ENCODE measurements around a stretch of chr5.

GRCh38 chr5:109709185-109709555 is 19.4 kb downstream of the MAN2A1 start:
- PRO-cap = no peak
- RAMPAGE, long total RNA = no peak

GRCh38 chr5:109796927-109797819 is 107.4 kb downstream of the MAN2A1 start:
- PRO-cap = no peak
- RAMPAGE, long total RNA = no peak

GRCh38 chr5:110109714-110110031 is 419.9 kb downstream of the MAN2A1 start:
- PRO-cap = no peak
- RAMPAGE, long total RNA = no peak

- PRO-cap = no peak
- RAMPAGE, long total RNA = no peak
These were observed 154.0 kb upstream of the TSLP start for GRCh38 chr5:110917416-110918003.

GRCh38 chr5:111232510-111232929 is 8.3 kb downstream of the CAMK4 start:
- PRO-cap = no peak
- RAMPAGE, long total RNA = no peak

GRCh38 chr5:111301981-111302488 is 77.9 kb downstream of the CAMK4 start:
- PRO-cap = no peak
- RAMPAGE, long total RNA = no peak

DNA sequence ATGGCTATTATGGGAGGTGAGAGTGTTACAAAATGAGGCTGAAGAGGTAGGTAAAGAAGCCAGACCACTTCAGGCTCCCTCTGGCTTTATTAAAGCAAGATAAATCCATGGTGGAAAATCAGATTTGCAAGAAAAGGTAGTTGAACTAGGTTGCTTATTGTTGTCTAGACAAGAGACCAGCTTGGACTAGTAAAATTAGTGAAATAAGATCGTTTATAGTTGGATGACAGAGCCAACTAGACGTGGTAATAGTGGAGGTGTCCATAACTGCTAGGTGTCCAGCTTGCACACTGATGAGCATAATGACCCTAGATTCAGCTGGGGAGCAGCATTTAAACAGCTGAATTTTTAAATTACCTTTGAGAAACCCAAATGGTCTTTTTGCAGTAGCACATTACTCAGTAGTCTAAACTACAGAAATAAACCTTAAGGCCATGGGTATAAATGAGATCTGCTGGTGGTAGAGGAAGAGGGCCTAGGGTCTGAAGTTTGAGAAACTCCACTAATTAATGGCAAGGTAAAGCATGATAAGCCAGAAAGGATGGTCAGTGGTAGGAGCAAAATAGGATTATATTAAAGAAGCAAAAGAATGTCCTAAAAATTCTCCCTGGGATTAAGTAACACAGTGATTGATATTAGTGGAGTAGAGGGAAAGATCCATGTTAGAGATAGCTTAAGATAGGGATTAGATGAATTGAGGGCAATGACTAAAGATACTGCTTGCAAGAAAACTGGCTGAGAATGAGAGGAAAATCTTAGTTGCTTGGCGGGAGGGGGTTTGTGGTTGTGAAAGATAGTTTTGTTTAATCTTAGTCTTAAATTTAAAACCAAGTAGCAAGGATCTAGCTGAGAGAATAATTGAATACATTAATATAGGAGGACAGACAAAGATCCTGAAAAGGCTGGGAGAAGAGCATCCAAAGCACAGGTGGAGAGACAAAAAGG is 255.8 kb downstream of the EPB41L4A start:
- PRO-cap = no peak
- RAMPAGE, long total RNA = no peak

- PRO-cap = no peak
- RAMPAGE, long total RNA = no peak
These were observed 163.9 kb downstream of the EPB41L4A start for GRCh38 chr5:112254908-112255799.

DNA sequence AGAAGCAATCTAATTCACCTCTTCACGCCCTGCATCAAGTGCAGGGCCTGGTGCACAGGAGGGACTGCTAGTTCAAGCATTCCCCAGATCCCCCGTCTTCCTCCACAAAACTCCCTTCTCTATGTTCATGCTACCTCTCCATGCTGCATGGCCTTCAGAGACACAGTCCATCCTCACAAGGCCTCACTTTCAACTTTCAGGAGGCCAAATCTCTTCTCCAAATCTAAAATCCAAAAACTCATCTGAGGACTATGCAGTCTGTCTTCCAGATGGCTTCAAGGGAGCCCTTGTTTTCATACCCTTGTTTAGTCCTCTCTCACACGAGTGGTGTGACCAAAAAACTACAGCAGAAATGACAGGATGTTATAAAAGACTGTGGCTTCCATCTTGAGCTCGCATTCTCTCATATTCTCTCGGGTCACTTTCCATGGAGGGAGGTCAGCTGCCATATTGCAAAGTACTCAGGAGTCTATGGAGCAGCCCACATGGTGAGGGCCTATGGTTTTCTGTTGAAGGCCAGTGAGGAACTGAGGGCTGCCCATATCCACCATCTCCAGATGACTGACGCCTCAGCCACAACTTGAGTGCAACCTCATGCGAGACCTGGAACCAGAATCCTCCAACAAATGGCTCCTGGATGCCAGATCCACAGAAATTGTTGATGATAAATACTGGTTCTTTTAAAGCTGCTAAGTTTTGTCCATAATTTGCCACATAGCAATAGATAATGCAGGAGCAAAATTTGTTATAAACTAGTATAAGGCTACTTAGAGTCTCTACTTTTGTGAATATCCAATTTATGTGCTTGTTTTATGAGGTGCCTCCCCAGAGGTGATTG is 14.1 kb downstream of the EPB41L4A start:
- PRO-cap = no peak
- RAMPAGE, long total RNA = no peak

GRCh38 chr5:113217538-113218071 is 217.2 kb downstream of the TSSK1B start:
- PRO-cap = no peak
- RAMPAGE, long total RNA = no peak

GRCh38 chr5:113514457-113514803 is 936 bp downstream of the YTHDC2 start:
- PRO-cap = no peak
- RAMPAGE, long total RNA = no peak

DNA sequence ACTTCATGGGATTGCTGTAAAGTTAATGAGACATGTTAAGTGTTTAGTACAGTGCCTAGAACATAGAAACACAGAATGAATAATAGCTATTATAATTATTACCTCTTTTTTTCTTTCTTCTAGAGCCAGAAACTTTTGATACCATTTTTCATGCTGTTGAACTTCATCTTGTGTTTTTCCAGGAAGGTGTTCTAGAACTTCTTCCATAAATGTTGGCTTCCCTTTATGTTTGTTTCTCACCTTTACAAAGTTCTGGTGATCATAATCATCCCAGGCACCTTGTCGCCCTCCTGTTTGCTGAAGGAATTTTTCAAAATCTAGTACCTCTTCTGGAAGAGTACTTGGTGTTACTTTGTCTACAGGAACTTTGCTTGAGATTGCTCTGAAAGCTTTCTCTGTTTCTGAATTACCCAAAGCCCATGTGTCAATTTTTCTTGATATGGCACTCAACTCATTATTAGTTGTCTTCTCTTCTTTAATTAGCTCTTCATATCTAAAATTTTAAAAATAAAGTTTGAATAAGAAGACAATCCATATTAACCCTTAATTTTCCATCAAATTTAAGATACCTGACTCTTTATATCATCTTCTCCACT is 12.5 kb upstream of the PGGT1B start:
- PRO-cap = no peak
- RAMPAGE, long total RNA = no peak

- PRO-cap = no peak
- RAMPAGE, long total RNA = no peak
These were observed 117.9 kb upstream of the CCDC112 start for GRCh38 chr5:115414216-115414815.

DNA sequence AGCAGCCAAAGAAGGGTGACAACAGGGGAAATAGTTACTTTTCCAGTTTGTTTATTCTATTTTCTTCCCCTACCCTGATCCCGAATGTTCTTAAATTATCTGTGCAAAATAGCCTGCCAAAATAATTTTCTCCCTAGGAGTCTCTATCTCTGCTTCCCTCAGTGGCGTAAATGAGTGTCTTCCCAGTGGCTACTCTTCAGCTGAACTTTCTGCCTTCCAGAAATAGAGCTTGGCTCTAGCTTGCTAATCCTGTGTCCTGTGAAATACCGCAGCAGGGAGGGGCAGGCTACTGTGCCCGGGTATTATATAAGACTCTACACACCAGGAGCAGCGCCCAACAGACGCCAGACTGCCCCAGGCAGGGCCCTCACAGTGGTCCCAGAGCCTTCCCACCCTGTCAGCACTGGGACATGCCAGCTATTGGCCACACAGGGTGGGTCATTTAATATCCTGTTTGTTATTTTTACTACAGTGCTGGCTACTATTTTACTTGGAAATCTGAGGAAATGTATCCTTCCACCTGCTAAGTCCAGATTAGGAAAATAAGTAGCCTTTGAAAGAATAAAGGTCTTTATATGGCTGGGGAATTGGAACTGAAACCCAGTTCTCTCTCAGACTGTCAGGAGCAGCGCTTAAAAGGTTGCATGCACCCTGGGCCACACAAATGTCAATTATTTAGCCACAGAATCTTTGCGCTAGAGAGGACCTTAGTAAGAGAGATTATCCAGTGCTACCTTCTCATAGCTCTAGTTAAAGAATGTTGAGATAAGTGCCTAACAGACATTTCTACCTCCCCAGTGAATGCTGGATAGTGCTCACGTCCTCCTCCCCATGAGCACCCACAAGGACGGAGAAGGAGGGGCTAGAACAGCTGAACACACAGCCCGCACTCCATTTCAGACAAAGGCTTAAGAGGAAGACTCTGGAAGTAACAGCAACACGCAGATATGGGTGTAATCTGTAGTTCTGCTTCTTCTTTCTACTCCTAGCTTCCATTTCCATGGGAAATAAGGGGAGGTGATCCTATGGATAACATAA is 120.9 kb downstream of the FEM1C start:
- PRO-cap = no peak
- RAMPAGE, long total RNA = no peak

- PRO-cap = no peak
- RAMPAGE, long total RNA = no peak
These were observed 93.9 kb downstream of the FEM1C start for GRCh38 chr5:115450510-115451284.

- PRO-cap = no peak
- RAMPAGE, long total RNA = no peak
These were observed 1.5 kb downstream of the FEM1C start for GRCh38 chr5:115542760-115543765.

GRCh38 chr5:115647954-115648507 is 22.2 kb upstream of the TMED7 start:
- PRO-cap = no peak
- RAMPAGE, long total RNA = no peak

- PRO-cap = no peak
- RAMPAGE, long total RNA = no peak
These were observed 82.6 kb upstream of the TMED7 start for GRCh38 chr5:115708325-115708920.

DNA sequence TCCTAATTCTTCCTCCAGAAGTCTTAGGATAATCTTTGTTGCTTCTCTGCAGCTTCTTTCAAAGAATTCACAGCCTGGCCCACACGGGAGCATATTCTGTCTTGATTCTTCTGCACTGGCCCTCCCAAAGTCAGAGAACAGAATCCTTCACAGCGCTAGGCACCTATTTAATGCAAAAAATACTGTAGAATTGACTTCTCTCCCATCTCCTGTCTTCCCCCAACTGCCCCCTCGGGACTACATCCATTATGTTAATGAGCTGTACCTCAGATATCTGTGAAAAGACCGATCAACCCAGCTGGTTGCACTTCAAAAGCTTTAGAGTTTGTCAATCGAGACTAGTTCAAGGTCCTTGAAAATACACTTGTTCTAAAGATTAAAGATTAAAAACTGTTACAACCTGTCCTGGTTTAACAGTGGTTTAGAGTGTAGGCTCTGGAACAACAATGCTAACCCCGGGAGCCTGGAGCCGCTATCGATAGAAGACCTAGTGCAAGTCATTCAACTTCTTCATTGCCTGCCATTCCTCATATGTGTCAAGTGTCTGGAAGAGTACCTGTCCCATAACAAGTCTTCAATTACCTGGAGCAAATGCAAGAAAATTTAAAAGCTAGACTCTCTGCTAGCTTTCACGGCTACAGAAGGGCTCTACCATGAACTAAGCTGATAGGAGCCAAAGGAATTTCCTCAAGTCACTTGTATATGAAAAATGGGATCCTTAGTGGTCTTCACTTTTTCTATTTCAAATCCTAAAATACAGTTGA is 2.0 kb downstream of the CDO1 start:
- PRO-cap = no peak
- RAMPAGE, long total RNA = no peak

GRCh38 chr5:115818197-115818396 is 1.6 kb upstream of the CDO1 start:
- PRO-cap = no peak
- RAMPAGE, long total RNA = no peak